Skeletal muscle cell (primary cell): Measurements from ENCODE around the genes RBM15B, GRM2 and PCBP4.

DNA sequence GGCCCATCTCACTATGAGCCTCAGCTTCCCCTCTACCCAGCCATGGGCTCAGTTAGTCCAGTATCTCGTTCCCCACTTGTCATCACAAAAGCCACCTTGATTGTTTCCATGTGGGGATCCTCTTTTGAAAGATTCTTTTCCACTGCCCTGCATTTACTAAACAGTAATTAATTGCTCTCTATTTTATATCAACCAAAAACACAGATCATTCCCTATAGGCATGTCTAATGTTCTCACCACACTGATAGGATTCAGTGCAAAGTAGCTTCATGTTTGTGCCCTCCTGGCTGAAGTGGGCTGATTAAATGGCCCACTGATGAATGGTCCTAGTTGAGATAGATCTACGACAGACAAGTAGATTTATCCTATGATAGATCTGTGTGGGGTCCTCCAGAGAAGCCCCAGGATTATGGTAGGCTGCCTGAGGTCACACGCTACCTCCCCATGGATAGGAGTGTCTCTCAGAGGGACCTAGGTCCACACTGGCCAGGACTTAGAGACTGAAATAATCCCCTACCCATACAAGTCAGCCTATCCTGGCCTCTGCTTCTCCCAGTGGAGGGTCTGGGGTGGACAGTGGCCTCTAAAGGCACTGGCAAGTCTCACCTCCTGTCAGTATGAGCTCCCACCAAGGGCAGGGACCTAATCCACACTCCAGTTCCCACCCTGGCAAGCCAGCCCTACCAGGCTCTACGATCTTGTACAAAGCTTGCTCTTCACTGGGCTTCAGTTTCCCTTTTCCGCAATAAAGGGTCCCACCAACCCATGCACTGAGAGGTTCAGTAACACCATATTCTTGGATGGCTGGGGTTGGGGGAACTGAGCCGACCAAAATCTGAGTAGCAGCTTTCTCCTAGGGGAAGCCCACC is 2.6 kb downstream of the CISH start:
- RRBS, result no CpG with 5 or more reads among the region's 6 CpGs

DNA sequence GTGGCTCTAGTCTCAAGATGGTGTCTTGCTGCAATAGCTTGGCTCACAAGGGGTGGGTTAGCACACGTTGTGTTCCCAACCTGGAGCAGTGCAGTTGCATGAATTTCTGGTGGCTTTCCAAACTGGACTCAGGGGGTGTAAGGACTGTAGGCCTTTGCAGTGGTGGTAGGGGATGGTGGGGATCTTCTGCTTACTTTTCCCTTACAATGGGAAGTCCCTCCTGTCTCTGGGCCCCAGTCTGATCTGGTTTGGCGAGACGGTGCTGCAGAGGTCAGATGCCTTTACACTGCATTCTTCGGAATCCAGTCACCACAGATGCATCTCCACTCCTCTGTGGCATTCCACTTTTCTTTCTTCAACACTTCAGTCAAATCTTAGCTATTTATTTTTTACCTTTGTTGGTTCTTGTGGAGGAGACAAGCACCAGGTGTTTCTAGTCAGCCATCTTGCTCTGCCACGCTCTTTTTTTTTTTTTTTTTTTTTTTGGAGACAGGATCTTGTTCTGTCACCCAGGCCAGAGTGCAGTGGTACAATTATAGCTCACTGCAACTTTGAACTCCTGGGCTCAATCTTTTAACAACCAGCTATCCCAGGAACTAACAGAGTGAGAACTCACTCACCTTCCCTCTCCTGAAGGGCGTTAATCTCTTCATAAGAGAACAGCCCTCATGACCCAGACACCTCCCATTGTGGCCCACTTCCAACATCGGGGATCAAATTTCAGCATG is 132.2 kb downstream of the DOCK3 start:
- RRBS, result no CpG with 5 or more reads among the region's 7 CpGs

DNA sequence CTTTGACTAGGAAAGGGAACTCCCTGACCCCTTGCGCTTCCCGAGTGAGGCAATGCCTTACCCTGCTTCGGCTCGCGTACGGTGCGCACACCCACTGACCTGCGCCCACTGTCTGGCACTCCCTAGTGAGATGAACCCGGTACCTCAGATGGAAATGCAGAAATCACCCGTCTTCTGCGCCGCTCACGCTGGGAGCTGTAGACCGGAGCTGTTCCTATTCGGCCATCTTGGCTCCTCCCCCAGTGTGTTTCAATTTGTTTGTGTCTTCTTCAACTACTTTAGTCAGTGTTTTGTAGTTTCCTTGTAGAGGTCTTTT is 304.2 kb downstream of the DOCK3 start:
- RRBS, result no CpG with 5 or more reads among the region's 15 CpGs

DNA sequence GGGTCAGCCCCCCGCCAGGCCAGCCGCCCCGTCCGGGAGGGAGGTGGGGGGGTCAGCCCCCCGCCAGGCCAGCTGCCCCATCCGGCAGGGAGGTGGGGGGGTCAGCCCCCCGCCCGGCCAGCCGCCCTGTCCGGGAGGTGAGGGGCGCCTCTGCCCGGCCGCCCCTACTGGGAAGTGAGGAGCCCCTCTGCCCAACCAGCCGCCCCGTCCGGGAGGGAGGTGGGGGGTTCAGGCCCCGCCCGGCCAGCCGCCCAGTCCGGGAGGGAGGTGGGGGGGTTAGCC is 136.0 kb upstream of the MANF start:
- RRBS, result no CpG with 5 or more reads among the region's 20 CpGs

GRCh38 chr3:51385683-51386190 is 646 bp downstream of the MANF start:
- RRBS, result no CpG with 5 or more reads among the region's 17 CpGs

DNA sequence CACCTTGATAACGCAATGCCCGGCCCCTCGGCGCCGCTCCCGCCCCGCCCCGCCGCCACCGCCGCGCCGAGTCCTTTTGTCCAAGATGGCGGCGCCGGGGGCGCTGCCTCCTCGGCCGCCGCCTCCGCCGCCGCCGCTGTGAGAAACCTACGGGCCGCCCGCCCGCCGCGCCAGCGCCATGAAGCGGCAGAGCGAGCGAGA is at the start of gene RBM15B:
Gene RBM15B, plus strand, starts transcription at position 64 of the 201 bp plus-strand sequence.
- RRBS, result 1% methylated on average over 15 of the region's 34 CpGs

DNA sequence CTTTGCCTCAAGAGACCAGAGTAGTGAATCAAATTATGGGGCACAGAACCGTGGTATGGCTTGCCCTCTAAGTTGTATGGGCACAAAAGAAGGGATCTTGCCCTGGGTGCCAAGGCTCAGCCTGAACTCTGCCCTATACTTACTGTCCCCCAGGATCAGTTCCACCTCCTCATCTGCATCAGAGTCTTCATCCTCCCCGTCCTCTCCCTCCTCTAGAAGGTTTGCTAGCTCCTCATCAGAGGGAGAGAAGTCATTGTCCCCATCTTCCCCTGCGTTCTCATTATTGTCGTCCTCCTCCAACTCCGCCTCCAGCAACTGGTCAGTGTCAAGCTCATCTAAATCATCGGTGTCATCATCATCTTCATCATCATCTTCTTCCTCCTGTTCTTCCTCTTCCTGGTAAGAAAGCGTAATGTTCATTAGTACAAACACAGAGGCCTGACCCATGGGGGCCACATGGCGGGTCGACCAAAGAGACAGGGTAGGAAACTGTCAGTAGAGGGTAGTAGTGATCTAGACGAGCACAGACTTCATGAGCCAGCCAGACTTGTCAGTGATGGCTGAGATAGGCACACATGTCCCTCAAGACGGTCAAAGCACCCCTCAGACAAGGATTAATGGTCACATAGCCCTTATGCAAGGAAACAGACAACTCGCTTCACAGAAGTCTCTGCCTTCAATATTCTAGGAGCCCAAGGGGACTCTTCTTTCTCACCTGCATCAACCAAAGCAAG is 12.1 kb downstream of the RBM15B start:
- RRBS, result no CpG with 5 or more reads among the region's 12 CpGs

DNA sequence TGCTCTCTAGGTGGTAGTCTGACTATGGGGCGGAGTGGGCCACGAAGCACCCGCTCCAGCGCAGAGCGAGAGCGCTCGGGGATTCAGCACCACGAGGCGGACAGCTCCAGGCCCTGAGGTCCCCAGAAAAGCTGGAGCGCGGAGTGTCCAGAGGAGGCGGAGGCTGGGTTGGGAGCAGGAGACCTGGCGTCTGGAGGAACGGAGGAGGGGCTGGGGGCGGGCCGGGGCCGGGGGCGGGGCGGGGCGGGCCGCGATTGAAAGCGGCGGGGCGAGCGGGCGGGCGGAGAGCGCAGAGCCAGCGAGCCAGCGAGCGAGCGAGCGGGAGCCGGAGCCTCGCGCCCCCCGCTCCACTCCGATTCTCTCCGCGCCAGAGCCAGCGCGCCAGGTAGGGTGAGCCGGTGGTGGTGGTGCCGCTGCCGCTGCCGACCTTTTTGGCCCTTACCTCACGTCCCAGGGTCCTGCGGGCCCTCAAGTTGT is at the start of gene GRM2:
Gene GRM2, plus strand, starts transcription at position 286 of the 477 bp plus-strand sequence.
- RRBS, result 1% methylated on average over 10 of the region's 49 CpGs

GRCh38 chr3:51955522-51956923 is 842 bp downstream of the GPR62 start:
- RRBS, result 8% methylated on average over 23 of the region's 129 CpGs

DNA sequence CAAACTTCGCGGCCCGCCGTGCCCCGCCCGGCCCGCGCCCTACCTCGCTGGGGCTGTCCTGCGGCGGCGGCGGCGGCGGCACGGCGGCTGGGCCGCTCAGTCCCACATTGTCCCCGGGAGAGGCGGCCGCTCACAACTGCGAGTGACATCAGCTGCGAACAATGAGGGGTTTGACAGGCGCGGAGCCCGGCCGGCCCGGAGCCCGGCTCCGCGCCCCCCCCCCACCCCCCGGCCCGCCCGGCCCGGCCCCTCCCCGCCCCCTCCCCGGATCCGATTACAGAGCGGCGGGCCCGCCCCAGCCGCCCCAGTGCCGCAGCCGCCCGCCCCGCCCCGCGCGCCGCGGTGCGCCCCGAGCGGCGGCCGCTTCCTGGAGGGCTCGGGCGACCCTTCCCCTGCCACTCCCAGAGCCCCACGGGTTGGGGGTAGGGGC is at the start of gene PCBP4:
Gene PCBP4, minus strand, starts transcription at position 172 of the 430 bp plus-strand sequence.
- RRBS, result under 1% methylated on average over 21 of the region's 59 CpGs

DNA sequence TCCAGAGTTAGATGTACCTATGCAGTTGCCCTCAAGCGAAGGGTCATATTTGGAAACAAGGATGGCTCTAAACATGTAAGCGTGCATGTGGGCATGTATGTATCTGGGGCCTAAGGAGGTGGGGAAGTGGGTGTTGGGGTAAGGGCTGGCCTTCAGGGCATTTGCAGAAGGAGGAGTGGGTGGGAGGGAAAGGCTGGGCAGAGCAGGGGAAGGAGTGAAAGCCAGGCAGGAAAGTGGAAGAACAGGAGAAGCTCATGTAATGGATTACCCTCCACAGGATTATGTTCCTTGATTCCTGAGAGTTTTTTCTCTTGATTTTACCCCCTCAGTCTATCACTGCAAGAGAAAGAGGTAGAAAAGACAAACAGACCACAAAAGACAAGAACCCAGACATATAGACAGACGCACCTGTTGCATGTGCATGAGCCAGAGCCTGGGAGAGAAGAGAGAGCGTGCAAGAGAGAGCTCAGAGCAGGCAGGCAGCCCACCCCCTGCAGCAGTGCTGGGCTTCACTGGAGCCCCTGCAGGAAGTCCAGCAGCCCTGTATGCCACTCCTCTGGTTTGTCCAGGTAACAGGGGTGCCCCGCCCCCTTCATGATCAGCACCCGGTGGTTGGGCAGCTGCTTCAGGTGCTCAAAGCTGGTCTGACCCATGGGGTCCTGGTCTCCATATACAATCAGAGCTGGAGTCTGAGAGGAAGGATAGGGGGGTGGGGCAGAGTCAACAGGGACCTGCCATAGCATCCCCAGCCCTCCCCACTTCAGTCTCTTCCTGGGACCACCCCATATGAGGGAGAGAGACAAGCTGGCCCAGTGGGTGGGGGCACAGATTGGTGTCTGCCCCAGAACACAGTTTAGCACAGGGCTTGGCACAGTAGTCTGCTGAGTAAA is 1.9 kb upstream of the PCBP4 start:
- RRBS, result no CpG with 5 or more reads among the region's 6 CpGs

DNA sequence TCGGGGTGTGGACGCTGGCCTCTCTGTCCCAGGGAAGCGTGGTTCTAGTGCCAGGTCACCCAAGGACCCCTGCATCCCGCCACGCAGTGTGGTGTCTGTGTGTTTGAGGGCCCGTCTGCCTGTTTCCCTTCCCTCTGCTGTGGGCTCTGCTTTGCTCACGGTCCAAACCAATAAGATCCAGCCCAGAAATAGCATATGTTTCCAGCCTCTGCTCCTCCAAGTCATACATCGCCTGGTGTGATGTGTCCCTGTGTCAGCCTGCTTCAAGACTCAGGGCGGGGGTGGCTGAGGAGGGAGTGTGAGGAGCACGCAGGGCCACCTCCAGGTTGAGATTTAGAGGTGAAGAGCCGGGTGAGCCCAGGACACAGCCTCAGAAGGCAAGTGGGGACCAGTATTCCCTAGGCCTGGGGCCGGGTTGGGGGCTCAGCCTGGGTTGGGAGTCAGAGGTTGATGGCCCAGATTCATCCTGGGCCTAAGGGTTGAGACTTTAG is 21.9 kb upstream of the RPL29 start:
- RRBS, result 62% methylated on average over 2 of the region's 12 CpGs

DNA sequence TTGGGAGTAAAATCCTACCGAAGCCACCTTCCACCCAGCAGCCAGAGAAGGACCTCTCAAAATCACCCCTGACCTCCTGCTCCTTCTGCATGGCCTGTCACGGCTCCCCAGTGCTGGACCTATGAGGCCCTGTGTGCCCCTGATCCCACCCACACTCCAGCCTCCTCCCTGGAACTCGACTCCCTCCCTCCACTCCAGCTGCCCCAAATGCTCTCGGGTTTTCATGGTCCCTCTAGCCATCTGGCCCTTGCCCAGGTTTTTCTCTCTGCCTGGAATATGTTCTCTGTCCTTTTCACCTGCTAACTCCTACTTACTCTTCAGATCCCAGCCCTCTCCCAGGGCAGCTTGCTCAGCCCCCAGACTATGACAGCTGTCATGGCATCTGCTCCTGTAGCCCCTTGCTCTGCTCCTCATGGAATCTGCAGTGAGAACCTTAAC is 30.3 kb upstream of the RPL29 start:
- RRBS, result no CpG with 5 or more reads among the region's 4 CpGs

DNA sequence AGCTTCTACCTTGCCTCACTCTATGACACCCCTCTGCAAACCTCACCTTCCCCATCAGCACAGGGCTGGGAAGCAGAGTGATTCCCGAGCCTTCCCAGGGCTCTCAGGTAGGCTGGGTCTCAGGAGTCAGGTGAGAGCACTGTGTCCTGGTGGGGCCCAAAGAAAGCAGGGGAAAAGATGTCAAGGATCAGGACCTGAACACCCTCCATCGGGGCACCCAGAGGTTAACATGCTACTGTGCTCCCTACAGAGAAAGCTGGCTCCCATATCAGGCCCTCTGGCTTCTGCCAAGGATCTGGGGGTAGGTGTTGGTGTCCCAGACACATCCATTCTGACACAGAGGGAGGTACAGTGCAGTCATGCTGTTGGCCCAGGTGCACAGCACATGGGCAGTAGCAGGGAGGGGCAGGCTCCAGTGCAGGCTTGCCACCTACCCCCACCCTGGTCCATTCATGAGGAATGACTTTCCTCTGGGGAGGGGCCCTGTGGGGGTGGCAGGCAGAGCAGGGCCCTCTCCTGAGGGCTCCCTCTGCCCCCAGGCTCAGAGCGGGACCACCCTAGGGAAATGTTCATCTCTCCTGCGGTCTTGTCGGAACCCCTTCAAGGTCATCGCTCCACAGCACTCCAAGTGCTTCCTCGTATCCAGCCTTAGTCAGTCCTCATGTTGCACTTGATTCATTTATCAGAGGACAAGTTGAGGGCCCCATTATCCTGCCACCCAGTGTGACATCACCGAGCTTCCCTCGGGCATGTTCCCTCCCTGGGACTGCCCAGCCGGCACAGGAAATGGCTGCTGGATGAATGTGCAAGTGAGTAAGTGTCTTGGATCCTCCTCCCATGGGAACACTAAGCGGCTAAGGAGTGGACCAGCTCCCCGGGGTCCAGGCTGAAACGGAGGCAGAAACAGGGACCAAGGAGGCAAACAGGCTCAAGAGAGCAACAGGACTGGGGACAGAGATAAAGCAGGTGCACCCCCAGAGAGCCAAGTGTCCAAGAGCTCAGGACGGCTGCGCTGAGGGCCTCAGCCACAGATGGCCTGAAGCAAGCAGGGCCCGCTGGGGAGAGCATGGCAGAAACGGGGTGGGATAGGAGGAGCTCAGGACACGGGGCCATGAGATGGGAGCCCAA is 10.0 kb downstream of the DUSP7 start:
- RRBS, result no CpG with 5 or more reads among the region's 18 CpGs

DNA sequence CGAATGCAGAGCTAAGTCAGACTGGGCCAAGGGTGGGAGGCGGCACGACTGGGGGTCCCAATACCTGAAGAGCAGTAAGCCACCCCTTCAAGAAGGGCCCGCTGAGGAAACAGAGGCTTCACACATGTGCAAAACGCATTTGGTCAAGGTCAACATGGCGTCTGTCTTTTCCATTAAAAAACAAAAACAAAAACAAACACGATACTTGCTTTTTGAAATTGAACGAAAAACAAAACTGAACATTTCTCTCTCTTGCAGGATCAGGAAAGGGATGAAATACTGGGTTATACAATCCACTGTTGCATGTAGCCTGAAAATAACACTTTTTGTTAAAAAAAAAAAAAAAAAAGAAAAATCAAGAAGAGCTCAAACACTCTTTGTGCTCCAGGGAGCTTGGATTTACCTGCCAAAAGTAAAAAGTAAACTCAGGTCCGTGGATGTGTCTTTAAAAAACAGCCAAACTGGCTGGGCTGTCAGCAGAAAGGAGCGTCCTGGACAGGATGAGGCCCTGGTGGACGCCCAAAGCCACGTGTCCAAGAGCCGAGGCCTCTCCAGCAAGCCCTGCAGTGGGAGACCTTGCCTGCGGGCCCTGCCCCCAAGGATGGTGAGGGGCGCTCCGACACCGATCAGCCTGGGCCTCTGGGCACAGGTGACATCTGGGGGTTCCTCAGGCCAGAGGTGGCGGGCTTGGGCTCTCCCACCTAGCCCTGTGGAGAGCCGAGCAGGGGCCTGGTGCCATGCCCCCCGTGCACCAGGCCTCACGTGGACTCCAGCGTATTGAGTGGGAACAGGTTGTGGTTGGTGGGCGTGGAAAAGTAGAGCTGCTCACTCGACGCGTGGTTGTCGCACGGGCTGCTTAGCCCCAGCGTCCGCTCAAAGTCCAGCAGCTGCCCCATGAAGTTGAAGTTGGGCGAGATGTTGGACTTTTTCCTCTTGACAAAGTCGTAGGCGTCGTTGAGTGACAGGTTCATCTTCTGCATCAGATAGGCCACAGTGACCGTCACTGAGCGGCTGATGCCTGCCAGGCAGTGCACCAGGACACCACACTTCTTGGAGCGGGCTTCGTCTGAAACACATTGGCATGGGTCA is 6.0 kb downstream of the DUSP7 start:
- RRBS, result no CpG with 5 or more reads among the region's 38 CpGs

- RRBS, result no CpG with 5 or more reads among the region's 9 CpGs
Measured at GRCh38 chr3:52062367-52063110, 6.2 kb upstream of the DUSP7 start.

- RRBS, result 12% methylated on average over 6 of the region's 10 CpGs
Measured at GRCh38 chr3:52067947-52068273, 11.5 kb upstream of the DUSP7 start.

DNA sequence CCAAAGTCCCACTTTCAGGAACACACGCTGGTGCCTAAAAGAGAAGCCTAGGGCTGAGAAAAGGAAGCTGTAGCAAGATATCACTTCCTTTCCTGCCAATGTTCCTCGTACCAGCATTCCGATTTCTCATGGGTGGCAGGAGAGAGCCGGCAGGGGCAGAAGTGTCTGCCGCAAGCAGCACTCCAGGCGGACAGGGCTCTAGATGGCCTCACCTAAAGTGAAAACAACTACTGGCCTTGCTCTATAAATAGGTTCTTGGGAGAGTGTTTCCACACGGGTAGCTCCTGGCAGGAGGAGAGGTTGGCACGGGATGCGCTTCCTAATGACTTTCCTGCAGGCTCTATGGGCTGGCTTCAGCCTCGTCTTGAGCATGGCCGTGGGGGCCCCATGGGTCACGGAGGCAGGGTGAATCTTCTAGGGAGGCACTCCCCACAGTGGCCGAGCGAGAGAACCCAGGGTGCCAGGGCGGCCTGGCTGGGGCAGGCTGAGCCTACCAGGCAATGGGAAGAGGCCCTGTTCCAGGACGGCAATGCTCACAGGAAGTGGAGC is 14.4 kb upstream of the DUSP7 start:
- RRBS, result no CpG with 5 or more reads among the region's 16 CpGs

GRCh38 chr3:52088355-52089102 is 32.2 kb upstream of the DUSP7 start:
- RRBS, result no CpG with 5 or more reads among the region's 11 CpGs

DNA sequence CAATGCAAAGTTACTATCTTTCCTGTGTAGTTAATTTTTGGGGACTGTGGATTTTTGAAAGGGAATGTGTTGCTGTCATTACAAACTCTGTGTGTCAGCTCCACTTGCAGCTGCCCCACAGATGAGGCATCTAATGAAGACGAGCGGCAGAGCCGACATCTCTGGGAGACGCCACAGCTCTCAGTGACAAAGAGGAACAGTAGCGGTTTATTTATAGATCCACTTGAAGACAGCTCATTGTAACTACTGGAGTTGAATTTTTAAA is 46.1 kb downstream of the POC1A start:
- RRBS, result no CpG with 5 or more reads among the region's 5 CpGs